ENCODE data around the gene AMY1C.

DNA sequence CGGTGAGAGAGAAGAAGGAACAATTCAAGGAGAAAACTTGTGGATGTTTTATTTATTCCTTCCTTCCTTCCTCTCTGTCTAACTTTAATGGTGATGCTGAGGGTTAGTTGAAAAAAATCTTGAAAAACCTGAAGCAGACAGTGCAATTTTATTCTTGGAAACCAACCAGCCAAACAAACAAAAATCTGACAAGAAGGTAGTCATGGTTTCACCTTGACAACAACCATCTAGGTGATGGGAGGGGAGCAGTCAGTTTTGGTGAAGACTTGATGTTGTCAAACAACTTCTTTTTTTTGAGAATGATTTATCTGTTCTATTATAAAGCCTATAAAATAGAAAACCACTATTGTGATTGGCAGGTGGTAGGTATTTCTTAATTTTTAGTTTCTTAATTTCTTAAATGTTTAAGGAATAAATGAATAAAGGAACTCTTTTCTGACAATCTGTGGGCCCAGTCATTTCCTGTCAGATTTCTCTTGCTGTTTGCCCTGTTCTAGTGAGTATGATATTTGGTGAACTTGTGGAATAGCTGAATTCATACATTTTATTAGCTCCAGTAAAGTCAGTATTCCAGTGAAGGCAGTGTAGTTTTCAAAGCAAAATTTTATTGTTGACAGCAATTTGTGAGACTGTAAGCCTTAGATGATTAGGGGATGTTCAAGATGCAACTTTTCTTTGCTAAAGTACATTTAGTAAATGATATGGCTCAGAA is 92.2 kb upstream of the GPR88 start:
- PRO-cap = no peak

DNA sequence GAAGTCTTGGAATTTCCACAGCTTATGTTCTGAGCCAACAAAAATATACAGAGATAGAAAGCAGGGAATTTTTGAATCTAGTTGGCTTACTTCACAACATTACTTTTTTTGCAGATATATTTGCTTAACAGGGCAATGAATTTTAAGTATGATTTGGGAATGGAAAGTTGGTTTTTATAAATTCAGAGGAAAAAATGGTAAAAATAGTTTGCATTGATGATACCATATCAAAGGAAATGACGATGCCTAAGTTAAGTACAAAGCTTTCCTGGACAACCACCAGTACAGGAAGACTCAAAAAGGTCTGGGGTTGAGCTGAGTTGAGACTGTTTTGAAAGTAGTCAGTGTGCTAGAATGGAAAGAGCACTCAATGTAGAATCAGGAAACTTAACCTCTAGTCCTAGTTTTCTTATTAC is 11.0 kb upstream of the VCAM1 start:
- PRO-cap = no peak

DNA sequence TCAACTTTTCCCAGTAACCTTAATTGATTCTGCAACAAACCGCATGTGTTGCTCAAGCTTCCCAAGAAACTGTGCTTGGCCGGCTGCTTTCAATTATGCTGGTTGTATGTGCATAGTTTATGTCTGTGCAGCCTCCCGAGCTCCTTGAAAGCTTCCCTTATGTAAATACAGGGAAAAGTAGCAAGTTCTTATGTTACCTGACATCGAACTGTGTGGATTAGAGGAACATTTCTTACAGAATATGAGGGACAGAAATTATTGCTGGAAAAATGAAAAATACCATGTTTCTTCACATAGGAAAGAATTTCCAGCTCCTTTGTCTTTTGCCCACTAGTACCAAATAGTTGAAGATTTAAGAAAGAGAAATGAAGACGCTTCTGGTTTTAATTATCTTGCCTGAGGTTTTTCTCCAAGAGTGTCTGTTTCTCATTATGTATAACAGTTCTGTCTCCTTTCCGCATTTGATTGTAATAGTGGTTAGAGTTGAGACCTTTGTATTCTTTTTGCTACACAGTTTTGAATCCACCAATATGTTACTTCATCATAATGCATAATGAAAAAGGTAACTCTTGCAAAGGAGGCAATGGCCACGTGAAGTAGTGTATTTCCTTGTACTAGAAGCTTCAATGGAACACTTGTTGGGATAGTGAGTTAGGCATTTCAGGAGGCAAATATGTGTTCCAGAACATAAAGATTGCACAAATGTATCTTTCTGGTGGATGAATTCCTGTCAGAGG is 2.3 kb downstream of the VCAM1 start:
- PRO-cap = no peak

- PRO-cap = no peak
Measured at GRCh38 chr1:101079376-101079797, 53.8 kb upstream of the DPH5 start.

DNA sequence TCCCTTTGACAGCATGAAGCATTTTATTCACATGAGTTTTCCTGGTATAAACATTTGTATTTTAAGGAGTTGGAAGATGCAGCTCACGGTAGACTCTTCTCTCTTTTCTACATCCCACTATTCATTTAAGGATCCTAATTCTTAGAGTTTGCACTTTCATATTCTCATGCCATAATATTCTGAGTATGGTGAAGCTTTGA is 75.9 kb upstream of the DPH5 start:
- PRO-cap = no peak

DNA sequence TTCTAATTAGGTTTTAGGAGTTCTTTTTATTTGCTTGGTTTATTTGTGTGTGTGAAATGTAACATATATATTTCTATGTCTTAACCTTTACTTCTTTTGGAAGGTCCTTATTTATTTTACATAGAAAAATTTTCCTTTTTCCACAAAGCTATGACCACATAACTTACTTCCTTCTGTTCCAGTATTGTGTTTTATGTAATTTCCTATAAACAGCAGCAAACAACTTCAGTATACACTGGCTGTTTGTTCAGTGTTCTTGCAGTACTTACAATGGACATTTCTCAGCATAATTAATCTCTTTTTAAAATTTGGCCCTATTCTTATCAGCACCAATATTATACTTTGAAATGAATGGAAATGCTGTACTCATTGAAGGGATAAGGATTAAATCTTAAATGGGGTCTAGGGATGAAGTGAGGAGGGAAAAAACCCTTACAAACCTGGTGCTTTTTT is 74.8 kb upstream of the S1PR1 start:
- PRO-cap = no peak

- PRO-cap = no peak
Measured at GRCh38 chr1:101162452-101162753, 74.4 kb upstream of the S1PR1 start.

DNA sequence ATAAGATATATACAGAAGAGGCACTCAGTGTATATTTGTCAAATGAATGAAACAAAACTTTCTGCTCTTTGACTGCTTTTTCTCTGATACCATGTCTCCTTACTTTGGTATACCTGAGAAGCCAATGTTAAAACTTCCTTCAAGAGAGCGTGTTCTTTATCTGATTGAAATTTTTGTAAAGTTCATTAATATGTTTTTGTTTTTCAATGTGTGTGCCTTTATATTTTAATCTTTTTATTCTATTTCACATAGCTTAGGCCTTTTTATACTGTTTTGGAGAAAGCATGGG is 51.8 kb upstream of the S1PR1 start:
- PRO-cap = no peak

DNA sequence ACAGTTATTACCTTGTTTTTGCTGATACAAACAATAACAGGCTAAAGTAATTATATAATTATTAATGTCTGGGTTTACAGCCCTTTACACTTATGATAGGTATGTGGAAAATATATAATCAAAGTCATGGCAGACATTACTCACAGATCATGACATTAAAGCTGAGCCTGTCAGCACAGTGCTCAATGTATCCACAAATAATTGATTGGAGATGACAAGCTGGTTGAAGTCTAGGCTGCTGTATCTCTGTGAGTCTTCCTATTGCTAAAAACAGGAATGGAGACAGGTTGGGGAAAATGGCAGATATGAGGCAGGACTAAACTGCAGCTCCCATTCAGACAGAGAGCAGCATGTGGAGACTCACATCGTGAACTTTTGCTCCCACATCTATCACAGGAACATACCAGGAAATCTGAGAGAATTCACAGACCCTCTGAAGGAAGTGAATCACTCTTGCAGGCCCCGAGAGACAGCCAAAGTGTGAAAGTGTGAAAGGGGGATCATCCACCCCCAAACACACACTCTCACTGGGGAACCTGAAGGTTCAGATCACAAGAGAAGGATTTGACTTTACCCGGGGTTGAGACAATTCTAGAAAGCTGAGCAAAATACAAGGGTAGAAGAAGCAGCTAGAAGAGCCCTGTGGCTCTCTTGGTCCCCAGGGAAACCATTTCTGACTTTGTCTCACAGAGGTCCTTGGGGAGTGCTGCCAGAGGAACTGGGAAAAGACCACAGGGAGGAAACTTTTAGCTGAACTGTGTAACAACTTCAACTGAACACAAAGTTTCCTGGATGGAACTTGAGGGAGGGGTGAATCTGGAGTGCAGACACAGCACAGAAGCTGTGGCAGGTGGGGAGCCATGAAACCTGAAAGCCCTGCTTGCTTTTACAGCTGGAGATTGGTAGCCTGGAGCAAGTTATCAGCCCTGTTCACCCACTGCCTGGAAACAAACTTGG is 173.4 kb downstream of the S1PR1 start:
- PRO-cap = unidirectional peak, plus-strand start at position 619 of the sequence

GRCh38 chr1:103749715-103750003 is at the start of gene AMY1C:
AMY1C (plus strand) TSS chr1:103749898.
- PRO-cap = no peak

DNA sequence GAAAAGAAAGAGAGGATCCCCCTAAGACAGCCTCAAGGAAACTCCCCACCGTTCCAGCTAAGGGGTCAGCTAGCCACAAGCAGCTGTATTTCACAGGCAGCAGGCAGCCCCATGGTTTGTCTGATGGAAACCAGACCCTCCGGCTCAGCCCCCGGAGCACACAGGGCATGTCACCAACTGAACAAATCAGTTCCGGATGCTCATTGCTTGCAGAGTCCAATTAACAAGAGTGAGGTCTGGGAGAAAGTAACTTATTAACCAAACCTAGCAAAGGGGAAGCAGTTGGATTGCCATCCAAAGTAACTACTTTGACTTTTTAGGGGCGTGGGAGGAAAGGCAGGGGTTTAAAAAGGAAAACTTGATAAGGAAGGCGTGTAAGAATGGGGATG is 1423.8 kb upstream of the PRMT6 start:
- PRO-cap = no peak

GRCh38 chr1:106447701-106448350 is 608.6 kb upstream of the PRMT6 start:
- PRO-cap = no peak

- PRO-cap = unidirectional peak, plus-strand start at chr1:107370249
Measured at GRCh38 chr1:107369957-107370400, 229.1 kb downstream of the NTNG1 start.

GRCh38 chr1:107683717-107684092 is 281.3 kb downstream of the VAV3 start:
- PRO-cap = no peak

DNA sequence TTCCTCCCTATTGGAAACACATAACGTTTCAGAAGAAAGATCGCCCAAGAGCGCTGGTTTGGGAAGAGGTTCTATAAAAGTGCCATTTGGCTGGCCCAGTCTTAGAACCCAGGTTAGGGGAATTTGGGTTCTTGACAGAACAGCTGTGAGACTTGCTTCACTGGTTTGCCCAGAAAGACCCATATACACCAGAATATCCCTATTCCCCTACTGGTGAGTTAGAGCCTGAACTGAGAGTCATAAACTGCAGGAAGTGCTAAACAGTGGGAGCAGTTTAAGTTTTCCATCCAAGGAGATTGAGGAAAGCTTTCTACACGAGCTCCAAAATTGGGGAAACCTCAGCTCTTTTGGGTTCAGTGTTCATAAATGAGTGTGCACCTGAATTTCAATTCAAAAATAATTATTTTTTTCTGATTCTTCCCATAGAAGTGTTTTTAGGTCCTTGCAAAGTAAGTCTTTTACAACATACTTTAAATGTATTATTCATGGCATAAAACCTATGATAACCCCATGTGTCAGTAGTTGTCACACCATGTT is 275.2 kb downstream of the VAV3 start:
- PRO-cap = no peak

DNA sequence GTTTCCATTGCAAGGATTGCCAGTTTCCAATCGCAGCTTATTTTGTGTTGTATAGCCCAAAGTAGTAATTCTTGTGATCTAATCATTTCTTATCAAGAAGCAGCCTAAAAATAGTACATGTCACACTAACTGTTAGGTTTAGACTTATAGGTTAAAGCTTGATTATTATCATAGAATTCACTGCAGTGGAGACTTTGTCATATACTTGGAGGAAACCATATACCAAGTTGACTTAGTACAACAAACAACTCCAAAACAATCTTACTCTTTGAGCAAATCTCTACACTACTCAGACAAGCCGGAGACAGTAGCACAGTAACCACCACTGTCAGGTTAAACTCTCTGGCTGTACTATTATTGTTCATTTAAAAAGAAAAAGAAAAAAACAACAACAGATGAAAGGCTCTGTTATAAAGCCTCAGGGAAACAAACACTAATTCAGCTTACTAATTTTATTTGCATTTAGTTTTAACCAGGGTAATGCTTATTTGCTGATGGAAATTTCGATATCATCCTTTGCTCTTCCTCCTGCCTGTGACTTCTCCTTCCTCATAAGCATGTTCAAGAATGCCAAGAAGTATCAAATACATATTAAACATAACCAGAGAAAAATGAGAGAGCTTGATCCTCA is 226.3 kb downstream of the VAV3 start:
- PRO-cap = no peak

- PRO-cap = unidirectional peak, plus-strand start at chr1:107897510
Measured at GRCh38 chr1:107897282-107897989, 67.5 kb downstream of the VAV3 start.

- PRO-cap = no peak
Measured at GRCh38 chr1:108046140-108046751, 81.3 kb upstream of the VAV3 start.

DNA sequence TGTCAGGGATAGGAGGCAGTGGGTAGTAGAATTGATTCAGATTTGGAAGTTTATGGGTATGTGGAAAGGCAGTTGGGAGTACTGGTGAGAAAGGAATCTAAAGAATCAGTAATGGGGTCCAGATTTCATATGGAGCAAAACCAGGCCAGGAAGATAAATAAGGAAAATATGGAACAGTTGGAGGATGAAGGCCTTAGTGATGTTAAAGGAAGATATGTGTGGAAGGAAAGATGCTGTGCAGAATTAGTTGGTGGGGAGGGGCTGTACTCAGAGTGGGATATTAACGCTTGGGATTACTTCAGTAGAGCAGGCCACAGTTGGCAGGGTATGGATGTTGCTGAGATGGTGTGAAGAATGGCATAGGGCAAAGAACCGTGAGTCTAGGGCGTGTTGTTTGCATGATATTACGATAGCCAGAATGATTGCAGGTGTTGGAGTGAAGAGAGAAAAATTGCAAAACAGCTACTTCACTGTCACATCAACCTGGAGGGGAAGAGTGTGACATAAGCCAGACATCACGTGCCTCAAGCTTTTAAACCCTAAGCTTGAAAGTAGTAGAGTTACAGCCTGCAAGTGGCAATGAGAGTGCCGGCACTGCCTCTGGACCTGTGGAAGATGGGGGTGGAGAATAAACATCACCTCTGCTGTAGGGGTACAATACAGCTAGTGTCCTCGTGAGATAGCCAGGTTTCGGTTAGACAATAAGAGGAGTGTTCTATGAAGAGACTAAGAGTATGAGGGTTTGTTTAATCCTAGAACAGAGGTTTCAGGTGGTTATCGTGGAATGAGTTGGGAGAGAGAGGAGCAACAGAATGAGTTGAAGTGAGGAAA is 11.0 kb downstream of the EEIG2 start:
- PRO-cap = no peak

DNA sequence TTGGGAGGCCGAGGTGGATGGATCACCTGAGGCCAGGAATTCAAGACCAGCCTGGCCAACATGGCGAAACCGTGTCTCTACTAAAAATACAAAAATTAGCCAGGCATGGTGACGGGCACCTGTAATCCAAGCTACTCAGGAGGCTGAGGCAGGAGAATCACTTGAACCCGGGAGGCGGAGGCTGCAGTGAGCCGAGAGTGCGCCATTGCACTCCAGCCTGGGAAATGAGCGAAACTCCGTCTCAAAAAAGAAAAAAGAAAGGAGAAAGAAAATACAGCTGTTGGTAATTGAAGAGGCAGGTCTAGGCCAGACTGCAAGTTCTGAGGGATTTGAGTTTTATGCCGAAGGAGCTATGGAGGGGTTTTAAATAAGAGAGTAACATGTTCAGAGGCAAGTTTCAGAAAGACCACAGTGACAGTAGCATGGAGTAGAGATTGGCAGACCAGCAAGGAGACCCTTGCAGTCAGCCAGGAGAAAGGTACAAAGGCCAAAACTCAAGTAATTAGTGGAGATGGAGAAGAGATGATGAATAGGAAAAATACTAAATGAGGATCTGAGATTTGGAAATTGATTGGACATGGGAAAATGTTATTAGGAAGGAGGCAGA is 38.9 kb downstream of the HENMT1 start:
- PRO-cap = no peak

Measured in paraaortic lymph node (tissue), 1 donor.